HT-29 (cell line): ENCODE results near the gene INSL6.

DNA sequence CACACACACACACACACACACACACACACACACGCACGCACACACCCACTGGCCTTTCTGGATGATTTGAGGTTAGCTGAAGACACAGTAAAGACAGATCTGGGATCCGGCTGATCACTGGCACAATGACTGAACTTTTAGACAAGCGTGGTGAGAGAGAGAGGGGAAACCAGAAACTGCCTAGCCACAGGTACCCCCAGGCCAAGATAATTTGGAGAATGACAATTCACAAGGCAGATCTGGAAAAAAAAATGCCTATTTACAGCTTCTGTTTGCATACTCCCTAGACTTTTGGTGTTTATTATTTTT is 348.1 kb downstream of the GLIS3 start:
- RAMPAGE, long total RNA, result no peak

- RAMPAGE, long total RNA, result no peak
Measured at GRCh38 chr9:4066021-4066366, 233.9 kb downstream of the GLIS3 start.

- RAMPAGE, long total RNA, result no peak
Measured at GRCh38 chr9:4093384-4093825, 206.5 kb downstream of the GLIS3 start.

- RAMPAGE, long total RNA, result no peak
Measured at GRCh38 chr9:4109714-4110443, 190.0 kb downstream of the GLIS3 start.

DNA sequence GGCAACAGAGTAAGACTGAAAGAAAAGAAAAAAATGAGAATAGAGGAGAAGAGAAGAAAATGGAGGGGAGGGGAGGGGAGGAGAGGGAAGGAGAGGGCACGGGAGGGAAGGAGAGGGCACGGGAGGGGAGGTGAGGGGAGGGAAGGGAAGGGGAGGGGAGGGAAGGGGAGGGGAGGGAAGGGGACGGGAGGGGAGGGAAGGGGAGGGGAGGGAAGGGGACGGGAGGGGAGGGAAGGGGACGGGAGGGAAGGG is 23.7 kb downstream of the GLIS3 start:
- RAMPAGE, long total RNA, result no peak

- RAMPAGE, long total RNA, result no peak
Measured at GRCh38 chr9:4430852-4431246, 59.4 kb upstream of the SLC1A1 start.

- RAMPAGE, long total RNA, result no peak
Measured at GRCh38 chr9:4614447-4615131, 47.5 kb upstream of the PLPP6 start.

DNA sequence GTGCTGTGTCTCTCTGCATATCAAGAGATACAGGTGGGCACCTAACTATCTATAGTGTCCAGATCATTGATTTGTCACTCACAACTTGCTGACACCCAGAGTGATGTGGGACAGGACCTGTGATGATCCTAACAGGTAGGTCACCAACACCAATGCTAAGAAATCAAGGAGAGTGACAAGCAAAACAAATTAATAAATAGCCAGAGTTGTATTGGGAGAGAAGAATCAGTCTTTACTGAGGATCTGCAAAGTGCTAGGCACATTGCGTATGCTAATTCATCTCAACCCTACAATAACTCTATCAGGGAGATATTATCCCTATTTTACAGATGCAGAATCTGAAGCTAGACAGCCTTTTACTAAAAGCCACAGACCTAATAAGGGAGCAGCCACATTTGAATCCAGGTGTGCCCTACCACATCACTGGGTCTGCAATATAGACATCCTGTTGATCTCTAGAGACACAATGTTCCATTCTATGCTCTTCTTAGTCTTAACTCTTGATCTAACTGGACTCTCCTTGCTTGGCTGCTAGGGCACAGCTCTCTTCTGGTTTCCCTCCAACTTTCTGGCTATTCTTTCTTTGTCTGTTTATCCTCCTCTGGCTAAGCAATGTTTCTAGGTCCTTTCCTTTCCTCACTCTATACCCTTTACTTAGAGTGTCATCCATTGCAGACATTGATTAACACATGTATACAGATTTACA is 1.3 kb upstream of the SPATA6L start:
- RAMPAGE, long total RNA, result no peak

GRCh38 chr9:4674753-4675164 is 4.6 kb upstream of the CDC37L1 start:
- RAMPAGE, long total RNA, result no peak

DNA sequence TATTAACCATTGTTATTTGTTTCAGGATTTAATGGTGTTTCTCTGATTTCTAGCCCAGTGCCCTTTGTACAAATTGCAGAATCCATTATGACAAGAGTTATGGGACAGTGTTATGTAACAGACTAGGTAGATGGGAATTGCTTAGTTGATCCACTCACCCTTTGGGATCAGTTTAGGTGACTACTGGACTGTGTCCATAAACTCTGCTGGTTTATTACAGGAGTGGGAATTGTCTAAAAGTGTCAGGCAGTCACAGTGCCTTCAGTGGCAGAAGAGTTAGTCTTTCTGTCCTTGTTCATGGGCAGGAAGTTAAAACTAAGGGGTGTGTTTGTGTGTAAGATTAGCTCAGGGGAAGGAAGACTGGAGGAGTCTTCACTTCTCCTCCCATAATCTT is 29.3 kb downstream of the RCL1 start:
- RAMPAGE, long total RNA, result no peak

- RAMPAGE, long total RNA, result no peak
Measured at GRCh38 chr9:4840477-4841146, 47.9 kb downstream of the RCL1 start.

DNA sequence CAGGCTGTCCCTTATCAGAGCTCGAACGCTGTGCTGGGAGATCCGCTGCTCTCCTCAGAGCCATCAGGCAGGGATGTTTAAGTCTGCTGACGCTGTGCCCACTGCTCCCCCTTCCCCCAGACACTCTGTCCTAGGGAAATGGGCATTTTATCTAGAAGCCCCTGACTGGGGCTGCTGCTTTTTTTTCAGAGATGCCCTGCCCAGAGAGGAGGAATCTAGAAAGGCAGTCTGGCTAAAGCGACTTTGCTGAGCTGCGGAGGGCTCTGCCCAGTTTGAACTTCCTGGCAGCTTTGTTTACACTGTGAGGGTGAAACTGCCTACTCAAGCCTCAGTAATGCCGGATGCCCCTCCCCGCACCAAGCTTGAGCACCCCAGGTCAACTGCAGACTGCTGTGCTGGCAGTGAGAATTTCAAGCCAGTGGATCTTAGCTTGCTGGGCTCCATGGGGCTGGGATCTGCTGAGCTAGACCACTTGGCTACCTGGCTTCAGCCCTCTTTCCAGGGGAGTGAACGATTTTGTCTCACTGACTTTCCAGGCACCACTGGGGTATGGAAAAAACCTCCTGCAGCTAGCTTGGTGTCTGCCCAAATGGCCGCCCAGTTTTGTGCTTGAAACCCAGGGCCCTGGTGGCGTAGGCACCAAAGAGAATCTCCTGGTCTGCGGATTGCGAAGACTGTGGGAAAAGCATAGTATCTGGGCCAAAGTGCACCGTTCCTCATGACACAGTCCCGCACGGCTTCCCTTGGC is 83.3 kb upstream of the JAK2 start:
- RAMPAGE, long total RNA, result no peak

GRCh38 chr9:4936400-4936818 is 48.7 kb upstream of the JAK2 start:
- RAMPAGE, long total RNA, result no peak

DNA sequence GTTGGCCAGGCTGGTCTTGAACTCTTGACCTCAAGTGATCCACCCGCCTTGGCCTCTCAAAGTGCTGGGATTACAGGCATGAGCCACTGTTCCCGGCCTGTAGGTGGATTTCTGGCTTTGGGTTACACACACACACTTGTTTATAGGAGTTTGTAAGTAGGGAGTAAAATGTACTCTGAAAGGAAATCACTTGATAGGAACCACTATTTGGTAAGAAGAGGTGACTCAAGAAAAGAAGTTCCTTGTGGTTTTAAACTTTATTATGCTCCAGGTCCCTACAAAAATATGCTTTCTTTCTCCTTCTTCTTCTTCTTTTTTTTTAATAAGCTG is 42.8 kb upstream of the JAK2 start:
- RAMPAGE, long total RNA, result no peak

GRCh38 chr9:5044076-5044631 is 59.1 kb downstream of the JAK2 start:
- RAMPAGE, long total RNA, result no peak

GRCh38 chr9:5105007-5105823 is 80.2 kb downstream of the INSL6 start:
- RAMPAGE, long total RNA, result no peak

GRCh38 chr9:5185450-5185912 is at the start of gene INSL6:
TSS of gene INSL6 (minus strand) at chr9:5185639.
- RAMPAGE, long total RNA, result no peak

GRCh38 chr9:5438754-5439309 is 1.1 kb upstream of the PLGRKT start:
- RAMPAGE, long total RNA, result no peak

- RAMPAGE, long total RNA, result no peak
Measured at GRCh38 chr9:5450852-5451247, 508 bp downstream of the CD274 start.

DNA sequence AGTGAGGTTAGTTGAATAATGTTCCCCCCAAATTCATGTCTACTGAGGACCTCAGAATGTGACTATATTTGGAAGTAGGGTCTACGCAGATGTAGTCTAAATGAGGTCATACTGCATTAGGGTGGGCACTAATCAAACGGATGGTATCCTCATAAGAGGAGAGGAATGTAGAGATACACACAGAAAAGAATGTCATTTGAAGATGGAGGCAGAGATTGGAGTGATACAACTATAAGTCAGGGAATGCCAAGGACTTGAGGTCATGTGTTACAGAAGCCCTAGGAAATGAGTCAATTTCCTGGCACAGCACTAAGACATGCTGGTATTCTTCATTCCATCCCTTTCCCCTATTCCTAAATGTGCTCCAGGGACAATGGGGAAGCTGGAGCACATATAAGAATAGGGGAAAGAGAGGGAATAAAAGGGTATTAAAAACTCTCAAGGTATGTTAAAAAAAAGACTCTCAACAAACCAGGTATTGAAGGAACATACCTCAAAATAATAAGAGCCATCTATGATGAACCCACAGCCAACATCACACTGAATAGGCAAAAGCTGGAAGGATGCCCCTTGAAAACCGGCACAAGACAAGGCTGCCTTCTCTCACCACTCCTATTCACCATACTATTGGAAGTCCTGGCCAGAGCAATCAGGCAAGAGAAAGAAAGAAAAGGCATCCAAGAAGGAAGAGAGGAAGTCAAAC is 622 bp upstream of the PDCD1LG2 start:
- RAMPAGE, long total RNA, result no peak